Hair follicle dermal papilla cell (primary cell): ENCODE results near the genes ZMYM4, C1orf216, CLSPN, AGO4 and MAP7D1.

GRCh38 chr1:35268295-35269521 is at the start of gene ZMYM4:
TSS of gene ZMYM4 (plus strand) at chr1:35268709.
- CAGE, long polyA plus RNA = no peak

GRCh38 chr1:35506888-35507681 is 50.1 kb downstream of the KIAA0319L start:
- CAGE, long polyA plus RNA = no peak

- CAGE, long polyA plus RNA = no peak
Measured at GRCh38 chr1:35553969-35554700, 3.1 kb downstream of the KIAA0319L start.

DNA sequence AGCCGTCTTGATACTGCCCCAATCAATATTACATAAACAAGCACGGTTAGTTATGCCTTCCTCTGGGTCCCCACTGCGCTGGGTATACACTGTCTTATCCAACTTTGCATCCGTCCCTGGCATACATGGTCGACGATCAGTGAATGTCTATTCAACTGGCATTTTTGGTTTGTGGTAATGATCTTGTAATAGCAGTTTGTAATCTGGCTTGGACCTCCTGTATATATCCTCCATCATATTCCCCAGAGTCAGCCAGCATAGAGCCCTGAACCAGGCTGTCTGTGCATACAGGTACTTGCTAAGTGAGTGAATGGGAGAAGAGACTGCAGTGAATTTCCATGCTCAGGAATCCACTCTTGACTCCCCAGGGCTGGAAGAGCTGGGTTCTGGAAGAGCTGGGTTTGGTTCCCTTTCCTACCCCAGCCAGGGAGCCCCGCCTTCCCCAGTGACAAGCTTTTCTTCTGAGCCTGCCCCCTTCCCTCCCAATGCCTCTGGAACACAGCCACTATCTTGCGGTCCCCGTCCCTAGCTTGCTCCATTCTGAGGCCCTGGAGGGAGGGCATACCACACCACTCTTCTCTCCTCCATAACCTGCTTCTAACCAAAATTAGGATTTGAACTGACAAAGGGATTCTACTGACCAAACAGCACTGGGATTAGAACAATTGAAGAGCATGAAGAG is 992 bp downstream of the C1orf216 start:
- CAGE, long polyA plus RNA = no peak

GRCh38 chr1:35718652-35719417 is at the start of gene C1orf216:
TSS of gene C1orf216 (minus strand) at chr1:35718884.
- CAGE, long polyA plus RNA = no peak

- CAGE, long polyA plus RNA = no peak
Measured at GRCh38 chr1:35753694-35754117, 16.1 kb downstream of the CLSPN start.

DNA sequence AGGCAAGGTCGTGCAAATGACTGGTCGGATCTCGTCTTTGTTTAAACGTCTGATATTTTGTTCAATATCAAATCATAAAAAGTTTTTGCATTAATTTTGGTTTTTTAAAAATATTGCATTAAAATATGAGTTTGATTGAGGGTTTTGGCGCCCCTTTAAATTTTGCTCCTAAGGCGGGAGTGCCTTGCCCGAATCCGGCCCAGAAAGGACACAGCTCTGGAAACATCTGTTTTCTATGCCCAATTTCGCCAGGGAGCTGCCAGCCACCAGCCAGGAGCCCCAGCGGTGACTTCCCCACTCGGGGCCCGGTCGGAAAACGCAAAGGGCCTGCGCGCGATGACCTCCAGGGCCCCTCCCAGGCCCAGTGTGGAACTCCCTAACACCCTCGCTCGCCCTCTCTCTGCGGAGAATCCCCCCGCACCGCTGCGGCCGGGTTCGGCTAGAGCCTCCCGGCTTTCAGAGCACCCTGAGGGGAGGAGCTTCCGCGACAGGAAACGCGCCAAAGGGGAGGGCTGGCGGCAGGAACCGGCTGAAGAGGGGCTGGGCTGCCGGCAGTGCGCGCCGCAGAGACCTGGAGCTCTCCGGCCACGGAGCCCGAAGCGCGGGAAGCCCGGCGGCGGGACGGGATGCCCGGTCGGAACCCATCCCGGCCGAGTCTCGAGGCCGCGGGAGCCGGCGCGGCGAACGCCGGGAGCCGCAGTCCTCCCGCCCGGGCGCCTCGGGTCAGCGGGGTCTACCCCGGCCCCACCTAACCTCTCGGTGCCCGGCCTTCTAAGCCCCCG is 546 bp downstream of the CLSPN start:
- CAGE, long polyA plus RNA = no peak

DNA sequence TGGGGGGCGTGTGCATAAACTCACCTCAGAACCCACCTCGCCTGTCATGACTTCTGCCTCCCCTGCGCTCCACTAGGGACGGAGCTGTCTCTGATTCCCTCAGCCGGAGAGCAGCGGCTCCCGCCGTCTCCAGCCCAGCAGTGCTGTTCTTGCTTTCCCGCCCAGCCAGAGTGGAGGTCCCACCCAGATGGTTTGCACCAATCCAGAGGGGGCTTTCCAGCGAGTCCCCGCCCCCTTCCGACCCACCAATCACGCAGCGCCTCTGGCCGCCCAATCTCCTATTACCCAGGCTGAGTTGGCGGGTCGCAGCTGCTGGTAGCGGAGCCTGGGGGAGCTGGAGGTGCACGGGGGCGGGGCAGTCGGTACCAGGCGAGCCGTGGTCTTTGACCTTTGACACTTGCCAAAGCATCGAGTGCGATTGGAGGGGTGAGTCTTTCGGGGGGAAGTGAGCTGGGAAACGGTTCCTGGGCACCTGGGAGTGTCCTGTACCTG is at the start of gene CLSPN:
CLSPN (minus strand) TSS at position 156 of the 492 bp plus-strand sequence.
- CAGE, long polyA plus RNA = no peak

DNA sequence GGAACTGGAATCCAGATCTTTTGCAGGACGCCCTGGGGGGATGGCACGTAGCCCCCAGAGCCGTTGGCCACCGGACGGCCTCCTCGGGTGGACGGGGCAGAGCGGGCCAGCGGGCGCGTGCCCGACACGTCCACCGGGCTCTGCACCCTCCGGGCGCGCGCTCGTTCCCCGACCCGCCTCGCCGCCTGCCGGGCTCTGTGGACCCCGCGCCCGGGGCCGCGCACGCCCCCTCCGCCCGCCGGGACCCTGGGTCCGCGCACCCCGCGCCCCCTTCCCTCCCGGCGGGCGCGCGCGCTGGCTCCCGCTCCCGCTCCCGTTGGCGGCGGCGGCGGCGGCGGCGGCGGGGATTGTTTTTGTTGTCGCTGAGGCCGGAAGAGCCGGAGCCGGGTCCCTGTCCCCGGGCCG is at the start of gene AGO4:
AGO4 (plus strand) TSS at position 164 of the 405 bp plus-strand sequence.
- CAGE, long polyA plus RNA = no peak

DNA sequence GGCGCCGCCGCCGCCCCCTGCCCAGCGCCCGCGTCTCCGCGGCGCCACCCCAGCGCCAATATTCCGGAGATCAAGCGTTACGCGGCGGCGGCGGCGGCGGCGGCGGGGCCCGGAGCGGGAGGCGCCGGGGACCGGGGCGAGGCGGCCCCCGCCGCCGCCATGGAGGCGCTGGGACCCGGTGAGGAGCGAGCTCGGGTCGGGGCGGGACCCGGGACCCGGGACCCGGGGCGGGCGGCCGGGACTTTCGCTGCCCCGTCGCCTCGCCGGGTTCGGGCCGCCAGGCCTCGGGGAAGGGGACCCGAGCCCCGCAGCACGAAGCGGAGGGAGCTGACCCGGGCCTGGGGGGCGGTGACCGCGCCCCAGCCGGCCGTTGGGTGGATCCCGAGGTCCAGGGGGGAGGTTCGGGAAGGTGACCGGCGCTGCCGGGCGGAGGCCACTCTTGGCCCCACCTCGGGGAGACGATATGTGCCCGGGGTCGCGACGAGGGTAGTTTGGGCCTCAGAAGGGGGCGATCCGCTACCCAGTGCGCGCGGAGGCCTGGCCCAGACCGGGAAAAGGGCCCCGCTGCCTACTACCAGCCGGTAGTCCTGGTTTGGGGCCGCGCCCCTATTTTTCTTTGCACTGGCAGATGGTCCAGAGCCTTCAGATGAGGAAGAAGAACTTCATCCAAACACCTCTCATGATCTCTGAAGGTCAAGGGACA is 593 bp downstream of the AGO4 start:
- CAGE, long polyA plus RNA = no peak

- CAGE, long polyA plus RNA = no peak
Measured at GRCh38 chr1:35906795-35907317, 23.8 kb downstream of the AGO1 start.

GRCh38 chr1:35921315-35922039 is 9.4 kb upstream of the AGO3 start:
- CAGE, long polyA plus RNA = no peak

- CAGE, long polyA plus RNA = no peak
Measured at GRCh38 chr1:35925379-35926181, 5.3 kb upstream of the AGO3 start.

- CAGE, long polyA plus RNA = no peak
Measured at GRCh38 chr1:36155737-36156006, 288 bp upstream of the MAP7D1 start.

- CAGE, long polyA plus RNA = no peak
Measured at GRCh38 chr1:36156007-36156431, at the start of gene MAP7D1. TSS of gene MAP7D1 (plus strand) at chr1:36156160.

- CAGE, long polyA plus RNA = no peak
Measured at GRCh38 chr1:36172402-36173532, 16.8 kb downstream of the MAP7D1 start.

- CAGE, long polyA plus RNA = no peak
Measured at GRCh38 chr1:36225301-36225957, 1.2 kb downstream of the THRAP3 start.

GRCh38 chr1:36257076-36257903 is 33.0 kb downstream of the THRAP3 start:
- CAGE, long polyA plus RNA = no peak

DNA sequence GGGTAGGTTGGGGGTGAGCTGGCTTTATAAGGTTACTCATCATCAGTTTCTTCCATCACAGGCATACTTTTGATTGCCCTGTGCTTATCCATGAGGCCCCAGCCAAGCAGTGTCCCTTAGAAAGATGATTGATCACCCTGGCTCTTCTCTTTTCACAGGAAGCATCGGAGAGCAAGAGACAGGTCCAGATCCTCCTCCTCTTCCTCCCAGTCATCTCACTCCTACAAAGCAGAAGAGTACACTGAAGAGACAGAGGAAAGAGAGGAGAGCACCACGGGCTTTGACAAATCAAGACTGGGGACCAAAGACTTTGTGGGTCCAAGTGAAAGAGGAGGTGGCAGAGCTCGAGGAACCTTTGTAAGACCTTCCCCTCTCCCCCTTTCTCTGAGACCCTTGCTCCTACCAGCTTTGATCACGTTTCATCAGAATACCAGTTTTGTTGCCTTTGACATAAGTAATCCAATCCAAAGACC is 5.4 kb upstream of the SH3D21 start:
- CAGE, long polyA plus RNA = no peak

DNA sequence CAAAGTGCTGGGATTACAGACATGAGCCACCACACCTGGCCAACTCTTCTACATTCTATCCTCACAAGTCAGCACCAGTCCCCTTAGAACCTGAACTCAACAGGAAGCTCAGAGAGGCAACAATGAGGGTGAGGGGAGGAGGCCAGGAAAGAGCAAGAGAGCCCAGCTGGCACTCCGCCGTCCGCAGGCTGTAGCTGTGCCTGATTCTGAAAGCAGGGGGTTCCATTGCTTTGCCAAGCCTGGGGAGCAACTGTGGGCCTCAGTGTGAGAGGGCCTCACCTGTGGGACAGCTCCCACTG is 18.7 kb downstream of the STK40 start:
- CAGE, long polyA plus RNA = no peak